Mesothelial cell of epicardium (in vitro differentiated cells): ENCODE data around the genes TACO1, LIMD2 and FTSJ3.

- PRO-cap = no peak
These were observed 54.0 kb downstream of the MRC2 start for GRCh38 chr17:62681367-62681910.

GRCh38 chr17:62703653-62704382 lies 76.3 kb downstream of the MRC2 start:
- PRO-cap = no peak

DNA sequence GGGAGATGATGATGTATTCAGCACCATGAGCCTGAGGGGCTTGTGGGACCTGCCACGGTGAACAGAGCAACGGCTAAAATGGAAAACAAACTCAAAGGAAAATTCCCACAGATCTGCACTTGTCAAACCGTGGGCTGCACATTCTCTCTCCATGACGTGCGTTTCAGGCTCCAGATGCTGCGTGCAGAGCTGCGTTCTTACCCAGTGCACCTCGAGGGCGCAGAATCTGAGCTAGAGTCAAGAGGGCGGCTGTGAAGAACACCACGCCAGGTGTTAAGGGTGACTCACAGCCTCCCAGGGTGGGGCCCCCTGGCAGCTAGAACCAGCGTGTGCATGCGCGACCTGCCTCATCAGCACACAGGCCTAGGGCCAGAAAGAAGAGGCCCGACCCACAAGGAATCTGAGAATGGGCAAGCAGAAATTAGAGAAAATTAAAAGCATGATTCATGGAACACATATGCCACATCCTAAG lies 29.2 kb downstream of the MARCHF10 start:
- PRO-cap = bidirectional peak, plus-strand start at position 222 of the sequence, minus-strand start at position 80 of the sequence

DNA sequence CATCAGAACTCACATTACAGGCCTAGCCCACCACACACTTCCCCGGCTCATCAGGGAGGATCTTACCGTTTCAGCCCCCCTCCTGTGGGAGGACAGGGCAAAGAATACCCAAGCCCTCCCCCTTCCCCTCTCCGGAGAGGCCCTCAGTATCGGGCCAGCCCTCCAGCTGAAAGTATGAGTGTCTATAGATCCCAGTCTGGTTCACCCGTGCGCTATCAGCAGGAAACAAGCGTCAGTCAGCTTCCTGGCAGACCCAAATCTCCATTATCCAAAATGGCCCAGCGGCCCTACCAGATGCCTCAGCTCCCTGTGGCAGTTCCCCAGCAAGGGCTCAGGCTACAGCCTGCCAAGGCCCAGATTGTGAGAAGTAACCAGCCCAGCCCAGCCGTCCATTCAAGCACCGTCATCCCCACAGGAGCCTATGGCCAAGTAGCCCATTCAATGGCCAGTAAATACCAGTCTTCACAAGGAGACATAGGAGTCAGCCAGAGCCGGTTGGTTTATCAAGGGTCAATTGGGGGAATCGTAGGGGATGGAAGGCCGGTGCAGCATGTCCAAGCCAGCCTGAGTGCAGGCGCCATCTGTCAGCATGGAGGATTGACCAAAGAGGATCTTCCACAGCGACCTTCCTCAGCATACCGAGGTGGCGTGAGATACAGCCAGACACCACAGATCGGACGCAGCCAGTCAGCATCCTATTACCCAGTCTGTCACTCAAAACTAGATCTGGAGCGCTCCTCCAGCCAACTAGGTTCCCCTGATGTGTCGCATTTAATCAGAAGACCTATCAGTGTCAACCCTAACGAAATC lies 25.4 kb downstream of the CYB561 start:
- PRO-cap = no peak

DNA sequence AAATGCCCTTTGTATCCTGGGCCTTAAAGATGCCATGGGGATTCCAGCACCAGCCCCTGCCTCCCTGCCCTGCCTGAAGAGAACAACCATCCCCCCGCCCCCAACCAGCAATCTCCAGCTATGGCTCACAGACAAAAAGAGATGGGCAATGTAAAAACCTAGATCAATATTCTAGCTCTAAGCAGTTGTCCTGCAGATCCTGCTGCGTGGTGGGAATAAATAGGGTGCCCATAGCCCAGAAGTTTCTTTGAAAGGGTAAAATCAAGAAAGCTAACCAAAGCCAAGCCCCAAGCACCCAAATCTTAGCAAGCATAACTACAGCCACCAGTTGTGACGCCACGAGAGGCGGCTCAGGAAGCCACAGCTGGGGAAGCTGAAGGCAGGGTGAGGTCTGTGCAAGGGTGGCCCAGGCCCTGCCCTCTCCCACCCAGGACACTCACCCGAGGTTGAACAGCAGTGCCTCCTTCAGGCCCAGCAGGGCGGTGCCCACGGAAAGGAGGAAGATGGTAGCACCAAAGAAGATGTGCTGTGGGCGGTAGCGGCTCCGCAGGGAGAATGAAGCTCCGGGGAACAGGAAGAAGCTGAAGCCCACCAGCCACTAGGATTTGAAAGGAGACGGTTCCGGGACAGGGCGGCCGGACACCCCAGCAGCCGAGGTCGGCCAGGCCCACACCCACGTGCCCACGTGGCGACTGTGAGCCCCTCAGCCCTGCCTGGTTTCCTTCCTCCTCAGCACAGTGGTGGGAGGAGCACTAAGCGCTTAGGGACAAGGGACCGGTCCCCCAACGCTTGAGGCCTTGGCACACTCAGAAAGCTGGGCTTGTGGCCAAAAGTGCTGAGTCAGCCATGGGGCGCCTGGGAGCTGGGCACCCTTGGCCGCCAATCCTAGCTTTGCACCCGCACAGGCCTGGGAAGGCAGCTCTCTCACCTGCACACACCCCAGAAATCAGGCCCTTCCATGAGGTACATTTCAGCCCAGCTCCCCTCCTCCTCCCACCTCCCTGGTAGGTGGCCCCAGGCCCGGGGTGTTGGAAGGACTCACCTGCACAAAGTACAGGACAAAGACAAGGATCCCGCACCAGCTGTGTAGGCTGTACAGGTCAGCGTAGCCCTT lies 11.1 kb downstream of the CYB561 start:
- PRO-cap = no peak

- PRO-cap = no peak
These were observed 14.7 kb upstream of the CYB561 start for GRCh38 chr17:63460816-63461198.

DNA sequence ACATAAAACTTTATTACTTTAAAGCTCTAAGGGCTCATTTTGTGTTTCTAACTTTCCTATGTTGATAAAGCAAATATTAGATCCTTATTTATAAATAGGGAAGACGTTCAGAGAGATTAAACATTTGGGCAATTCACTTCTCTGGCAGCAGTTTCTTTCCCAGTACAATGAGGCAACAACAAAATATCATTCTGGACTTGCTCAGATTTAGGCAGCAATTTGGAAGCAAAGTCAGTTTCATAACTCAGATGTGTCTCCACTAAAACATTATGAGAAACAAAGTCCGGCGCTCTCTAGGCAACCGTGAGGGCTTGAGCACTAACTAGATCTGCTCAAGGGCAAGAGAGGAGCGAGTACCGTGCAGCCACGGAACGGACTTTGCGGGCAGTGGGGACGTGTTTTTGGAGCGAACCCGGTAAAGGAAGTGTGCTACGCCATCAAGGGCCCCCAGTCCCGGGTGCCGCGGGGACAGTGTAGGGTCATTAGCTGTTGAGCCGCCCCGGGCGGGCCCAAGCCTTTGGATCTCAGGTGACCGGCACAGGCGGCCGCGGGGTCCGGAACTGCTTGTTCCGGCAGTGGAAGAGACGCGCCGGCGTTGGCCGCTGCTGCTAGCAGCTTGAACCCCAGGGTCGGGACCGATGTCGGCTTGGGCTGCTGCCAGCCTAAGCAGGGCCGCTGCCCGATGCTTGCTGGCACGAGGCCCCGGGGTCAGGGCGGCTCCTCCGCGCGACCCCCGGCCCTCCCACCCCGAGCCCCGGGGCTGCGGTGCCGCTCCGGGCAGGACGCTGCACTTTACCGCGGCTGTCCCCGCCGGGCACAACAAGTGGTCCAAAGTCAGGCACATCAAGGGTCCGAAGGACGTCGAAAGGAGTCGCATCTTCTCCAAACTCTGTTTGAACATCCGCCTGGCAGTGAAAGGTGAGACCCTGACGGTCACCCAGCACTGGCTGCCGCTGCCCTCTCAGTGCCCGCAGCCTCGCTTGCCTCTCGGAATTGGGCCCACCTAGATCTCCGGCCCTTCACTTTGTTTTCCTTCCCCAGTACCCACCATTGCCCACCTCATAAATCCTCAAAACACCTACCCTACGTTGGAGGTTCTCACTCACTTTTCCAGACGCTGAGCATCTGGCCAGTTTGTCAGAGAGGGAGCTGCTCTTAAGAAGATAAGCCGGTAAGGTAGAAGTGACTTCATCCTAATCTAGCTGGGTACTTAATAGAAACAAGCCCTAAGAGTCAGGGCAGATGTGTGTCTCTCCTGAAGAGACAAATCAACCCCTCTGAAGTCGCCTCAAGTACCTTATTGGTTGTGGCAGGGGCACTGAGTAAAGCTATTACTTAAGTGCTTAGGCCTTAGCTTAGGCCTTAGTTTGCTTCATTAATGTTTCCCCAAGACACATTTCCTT lies at the start of gene TACO1:
TACO1 (plus strand) TSS at position 450 of the 1,403 bp plus-strand sequence.
- PRO-cap = bidirectional peak, plus-strand start at position 450 of the sequence, minus-strand start at position 355 of the sequence

DNA sequence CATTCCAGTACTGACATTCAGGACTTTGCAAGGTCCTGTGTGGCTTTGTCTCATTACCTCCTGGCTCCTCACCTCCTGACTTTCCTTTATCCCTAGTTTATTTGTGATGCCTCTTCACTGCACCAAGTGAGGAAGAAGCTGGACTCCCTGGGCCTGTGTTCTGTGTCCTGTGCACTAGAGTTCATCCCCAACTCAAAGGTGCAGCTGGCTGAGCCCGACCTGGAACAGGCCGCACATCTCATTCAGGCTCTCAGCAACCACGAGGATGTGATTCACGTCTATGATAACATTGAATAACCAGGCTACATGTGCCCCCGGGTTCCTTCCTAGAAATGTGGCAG lies 7.0 kb downstream of the TACO1 start:
- PRO-cap = unidirectional peak, plus-strand start at position 154 of the sequence

- PRO-cap = no peak
These were observed 18.6 kb downstream of the LIMD2 start for GRCh38 chr17:63681156-63681878.

- PRO-cap = no peak
These were observed 5.4 kb downstream of the LIMD2 start for GRCh38 chr17:63694267-63695239.

DNA sequence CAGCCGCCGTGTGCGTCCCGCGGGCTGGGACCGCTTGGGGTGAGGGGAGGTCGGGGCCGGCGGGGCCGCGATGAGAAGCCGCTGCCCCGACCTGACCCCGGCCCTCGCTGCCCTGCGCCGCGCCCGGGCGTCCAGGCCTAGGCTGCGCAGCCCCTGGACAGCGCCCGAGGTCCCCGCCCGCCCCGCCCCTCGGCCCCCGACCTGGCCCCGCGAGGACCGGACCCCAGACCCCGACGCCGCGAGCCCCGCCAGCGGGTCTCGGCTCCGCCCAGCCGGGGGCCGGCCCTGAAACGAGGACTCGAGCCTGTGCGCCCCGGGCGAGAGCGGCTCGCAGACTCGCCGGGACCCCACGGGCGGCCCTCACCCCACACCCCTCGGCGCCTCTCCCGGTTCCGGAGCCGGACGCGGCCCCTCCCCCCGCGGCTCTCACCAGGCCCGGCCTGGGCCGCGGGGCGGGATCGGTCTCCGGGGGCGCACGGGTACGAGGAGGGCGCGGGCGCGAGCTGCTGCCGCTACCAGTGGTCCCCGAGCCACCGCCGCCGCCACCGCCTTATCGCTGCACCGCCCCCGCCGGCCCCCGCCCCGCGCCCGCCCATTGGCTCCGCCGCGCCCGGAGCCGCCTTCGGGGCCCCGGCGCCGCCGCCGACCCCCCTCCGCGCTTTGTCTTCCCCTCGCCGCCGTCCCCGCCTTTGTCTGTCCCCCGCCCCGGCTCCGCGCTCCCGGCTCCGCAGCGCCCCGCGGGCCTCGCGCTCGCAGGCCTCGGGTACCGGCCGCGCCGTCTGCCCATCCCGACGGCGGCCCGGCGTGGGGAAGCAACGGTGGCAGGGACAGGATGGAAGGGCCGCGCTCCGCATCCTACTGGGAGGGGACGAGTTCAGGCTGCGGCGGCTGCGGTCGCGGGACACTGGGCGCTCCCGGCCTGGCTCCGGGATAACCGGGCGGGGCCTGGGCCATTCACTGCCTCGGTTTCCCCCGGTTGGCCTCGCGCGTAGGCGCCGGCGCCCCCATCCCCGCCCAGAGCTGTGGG lies at the start of gene LIMD2:
LIMD2 (minus strand) TSS at position 524 of the 1,027 bp plus-strand sequence.
- PRO-cap = bidirectional peak, plus-strand start at position 296 of the sequence, minus-strand start at position 263 of the sequence; bidirectional peak, plus-strand start at position 663 of the sequence, minus-strand start at position 527 of the sequence

GRCh38 chr17:63706765-63707251 lies 6.9 kb upstream of the LIMD2 start:
- PRO-cap = no peak

- PRO-cap = no peak
These were observed 6.5 kb upstream of the STRADA start for GRCh38 chr17:63748153-63748384.

GRCh38 chr17:63772700-63773088 lies 703 bp downstream of the CCDC47 start:
- PRO-cap = no peak

DNA sequence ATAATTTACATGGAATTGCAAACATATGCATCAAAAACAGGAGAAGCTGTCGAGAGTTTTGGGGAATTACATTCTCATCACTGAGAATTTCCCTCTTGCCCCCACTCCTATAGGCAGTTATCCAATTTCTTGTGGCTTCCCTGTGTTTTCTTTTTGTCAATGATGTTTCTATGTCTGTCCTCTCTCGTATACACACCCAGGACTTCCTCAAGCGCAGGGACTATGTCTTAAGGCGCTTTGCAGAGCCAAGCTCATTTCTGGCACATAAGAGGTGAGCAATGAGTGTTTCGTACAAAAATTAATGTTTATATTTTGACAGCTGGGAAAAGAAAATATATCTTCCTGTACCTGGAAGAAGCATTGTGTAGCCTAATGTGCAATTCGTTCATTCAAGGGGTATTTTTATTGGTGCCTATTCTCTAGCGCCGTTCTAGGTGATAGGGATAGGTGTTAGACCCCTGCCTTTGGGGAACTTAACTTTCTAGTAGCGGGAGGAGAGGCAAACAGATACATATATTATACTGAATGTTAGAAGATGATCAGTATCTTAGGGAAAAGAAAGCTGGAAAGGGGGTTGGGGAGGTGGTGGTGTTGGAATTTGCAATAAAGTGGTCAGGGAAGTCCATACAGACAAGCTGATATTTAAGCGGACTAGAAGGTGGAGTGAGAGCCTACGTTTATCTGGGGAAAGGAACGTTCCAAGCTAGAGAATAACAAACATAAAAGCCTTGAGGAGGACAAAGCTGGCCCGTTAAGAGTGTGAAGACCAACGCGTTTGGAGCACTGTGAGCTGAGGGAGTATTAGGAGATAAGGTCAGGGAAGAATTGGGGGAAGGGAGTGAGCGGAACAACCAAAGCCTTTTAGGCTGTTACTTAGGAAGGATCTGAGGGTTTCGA lies 1.2 kb downstream of the DDX42 start:
- PRO-cap = no peak

DNA sequence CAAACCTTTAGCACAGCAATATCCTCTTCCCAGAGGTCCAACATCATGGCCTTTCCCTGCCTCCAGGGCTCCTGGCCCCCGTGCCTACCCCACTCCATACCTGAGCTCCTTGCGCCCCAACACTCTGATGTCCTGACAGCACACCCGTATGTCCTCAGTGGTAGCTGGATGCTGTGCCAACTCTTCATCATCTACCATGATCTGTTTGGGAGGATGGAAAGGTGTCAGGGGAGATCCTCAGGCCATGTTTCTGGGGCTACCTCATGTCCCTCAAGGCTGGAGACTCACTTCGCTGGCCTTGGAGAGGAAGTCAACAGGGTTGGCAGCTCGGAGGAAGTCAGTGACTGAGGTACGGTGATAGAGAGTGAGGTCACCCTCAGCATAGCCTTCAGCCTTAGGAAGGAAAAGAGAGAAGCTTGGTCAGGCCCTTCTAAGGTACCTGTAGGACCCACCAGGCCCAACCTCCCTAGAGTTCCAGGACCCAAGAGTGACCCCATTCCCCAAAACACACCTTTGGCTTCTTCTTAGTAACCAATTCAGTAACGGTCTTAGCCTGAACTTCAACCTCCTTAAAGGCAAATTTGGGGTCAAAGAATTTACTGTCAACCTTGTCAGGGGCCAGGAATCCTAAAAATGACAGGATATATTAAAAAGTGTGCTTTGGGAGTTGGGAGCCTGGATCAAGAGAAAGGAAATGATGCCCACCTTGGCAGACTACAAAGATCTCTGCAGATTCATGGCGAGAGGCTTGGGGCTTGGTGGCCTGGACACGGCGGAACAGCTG lies 2.5 kb upstream of the PSMC5 start:
- PRO-cap = no peak

DNA sequence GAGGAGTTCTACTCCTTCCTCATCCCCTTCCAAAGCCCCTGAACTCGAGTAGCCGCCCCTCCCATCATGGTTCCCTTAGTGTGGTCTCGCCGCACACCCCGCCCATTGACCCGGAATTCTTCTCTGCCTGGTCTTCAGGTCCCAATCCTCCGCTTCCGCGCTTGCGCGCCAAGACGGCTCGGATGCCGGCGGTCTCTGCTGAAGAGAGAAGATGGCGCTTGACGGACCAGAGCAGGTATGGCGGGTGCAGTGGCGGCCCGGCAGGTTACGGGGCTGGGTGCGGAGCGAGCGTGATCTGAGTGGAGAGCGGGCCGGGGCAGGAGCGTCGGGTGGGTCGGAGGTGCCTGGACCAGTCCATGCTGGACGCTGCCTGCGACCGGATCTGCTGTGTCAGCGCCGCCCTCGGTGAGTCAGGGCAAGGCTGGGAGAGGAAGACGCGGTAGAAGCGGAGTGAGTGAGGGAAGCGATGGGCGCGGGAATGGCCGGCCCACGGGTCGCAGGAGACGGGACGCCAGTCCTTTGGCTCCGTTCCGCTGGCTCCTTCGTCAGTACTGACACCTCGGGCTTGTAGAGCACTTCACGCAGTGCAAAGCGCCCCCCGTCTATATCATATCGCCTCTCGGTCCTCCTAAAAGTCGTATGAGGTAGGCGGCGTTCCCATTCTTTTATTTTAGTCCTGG lies at the start of gene FTSJ3:
FTSJ3 (minus strand) TSS at position 384 of the 680 bp plus-strand sequence.
- PRO-cap = bidirectional peak, plus-strand start at position 171 of the sequence, minus-strand start at position 125 of the sequence; bidirectional peak, plus-strand start at position 442 of the sequence, minus-strand start at position 384 of the sequence

DNA sequence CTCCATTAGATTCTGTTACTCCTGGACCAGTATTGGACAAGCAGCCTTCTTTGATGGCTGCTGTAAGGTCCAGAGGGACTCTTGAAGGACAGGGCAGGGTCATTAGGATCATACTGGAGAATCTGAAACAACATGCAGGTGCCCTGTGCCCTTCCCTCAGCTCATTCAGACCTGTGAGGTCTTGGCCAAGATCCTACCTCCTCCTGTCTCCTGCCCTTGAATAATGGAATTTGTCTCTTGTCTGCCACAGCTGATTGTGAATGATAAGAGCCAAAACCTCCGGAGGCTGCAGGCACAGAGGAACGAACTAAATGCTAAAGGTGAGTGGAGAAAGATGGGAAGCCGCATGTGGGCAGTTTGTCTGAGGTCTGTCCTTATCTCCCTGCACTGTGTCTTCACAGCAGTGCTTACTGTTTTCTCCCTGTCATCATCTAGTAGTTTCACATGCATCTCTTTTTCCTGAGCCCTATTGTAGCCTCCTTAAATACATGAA lies 1.8 kb upstream of the FTSJ3 start:
- PRO-cap = no peak

DNA sequence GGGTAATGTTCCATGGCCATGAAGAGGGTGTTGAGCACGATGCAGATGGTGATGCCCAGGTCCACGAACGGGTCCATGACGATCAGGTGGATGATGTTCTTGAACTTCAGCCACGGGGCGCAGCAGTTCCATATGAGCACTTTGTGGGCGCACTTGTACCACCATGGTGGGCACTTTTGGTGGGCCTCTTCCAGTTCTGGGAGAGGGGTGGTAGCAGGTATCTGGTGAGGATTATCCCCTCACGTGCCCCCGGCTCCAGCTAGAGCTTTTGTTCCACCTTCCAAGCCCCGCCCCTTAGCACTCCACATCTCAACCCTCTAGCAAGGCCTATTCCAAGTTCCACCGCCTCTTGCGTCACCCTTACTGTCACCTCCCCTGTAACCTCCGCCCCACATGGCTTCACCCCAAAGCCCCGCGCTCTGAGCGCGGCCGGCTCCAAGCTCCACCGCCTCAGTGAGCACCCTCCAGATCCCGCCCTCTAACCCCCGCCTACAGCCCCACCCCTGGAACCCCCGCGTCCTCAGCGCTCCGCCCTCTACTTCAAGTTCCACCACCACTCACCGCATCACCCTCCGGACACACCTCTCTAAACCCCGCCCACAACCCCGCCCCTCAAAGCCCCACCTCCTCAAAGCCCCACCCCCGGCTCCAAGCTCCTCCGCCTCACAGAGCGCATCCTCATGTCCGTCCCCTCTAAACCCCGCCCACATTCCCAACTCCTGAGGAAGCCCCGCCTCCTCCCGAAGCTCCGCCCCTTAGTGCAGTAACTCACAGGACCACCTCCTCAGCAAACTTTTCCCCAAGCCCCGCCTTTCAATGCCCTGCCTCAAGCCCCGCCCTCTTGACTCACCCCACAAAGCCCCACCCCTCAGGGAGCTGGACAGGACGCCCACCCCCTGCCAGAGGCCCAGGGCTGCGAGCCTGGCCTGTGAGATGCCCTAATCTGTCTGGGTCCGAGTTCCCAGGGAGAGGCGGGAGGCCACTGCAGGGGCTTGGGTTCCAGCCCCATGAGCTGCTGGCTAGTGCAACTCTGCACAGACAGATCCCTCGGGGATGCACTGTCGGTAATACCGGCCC lies 11.1 kb downstream of the SCN4A start:
- PRO-cap = no peak

DNA sequence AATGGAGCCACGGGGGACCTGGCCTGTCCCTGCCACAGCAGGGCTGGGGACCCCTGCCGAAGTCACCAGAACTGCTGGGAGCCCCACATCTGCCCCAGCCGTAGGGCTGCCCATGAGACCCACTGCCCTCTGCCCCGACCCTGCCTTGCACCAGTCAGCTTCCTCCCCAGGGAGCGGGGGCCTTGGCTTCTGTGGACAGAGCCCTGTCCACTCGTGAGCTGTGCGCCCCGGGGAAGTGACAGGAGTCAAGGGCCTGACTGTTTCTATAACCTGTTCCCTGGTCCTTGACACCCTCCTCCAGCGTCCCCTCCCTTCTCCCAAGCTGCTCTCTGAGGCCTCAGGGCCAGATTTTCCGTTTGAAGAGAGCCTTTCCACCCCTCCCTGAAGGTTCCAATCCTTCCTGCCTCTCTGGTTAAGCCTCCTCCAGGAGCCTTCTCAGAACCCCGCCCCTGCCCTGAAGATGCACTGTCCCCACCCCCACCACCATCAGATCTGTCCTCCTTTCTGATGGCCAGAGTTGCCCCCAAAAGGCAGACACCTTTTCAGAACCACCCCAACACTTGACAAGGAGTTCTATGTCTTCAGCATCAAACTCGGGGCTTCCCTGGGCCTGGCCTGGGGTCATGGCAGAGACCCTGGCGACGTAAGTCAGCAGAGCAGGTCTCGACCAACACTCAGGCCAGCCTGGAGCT lies 10.7 kb upstream of the PRR29 start:
- PRO-cap = no peak